Placental epithelial cell (primary cell): ENCODE measurements around a stretch of chr2.

DNA sequence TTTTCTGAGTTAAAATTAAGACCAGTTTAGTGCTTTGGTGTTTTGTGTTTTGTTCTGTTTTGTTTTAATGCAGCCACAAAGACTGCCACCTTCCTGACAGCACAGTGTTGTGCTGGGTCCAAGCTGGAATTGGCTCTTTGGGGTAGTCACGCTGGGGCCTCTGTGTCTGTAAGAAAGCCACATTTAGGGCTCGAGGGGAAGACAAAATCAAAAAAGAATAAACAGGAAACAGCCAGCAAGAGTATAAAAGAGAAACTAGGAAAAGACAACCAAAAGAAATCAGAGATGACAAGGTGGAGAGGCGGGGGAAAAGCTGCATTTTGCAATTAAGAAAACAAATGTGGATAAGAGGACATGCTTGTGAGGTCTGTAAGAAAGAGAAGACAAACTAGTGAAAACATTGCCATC is 396.4 kb downstream of the ARHGAP15 start:
- CAGE, long polyA plus RNA, result no peak

DNA sequence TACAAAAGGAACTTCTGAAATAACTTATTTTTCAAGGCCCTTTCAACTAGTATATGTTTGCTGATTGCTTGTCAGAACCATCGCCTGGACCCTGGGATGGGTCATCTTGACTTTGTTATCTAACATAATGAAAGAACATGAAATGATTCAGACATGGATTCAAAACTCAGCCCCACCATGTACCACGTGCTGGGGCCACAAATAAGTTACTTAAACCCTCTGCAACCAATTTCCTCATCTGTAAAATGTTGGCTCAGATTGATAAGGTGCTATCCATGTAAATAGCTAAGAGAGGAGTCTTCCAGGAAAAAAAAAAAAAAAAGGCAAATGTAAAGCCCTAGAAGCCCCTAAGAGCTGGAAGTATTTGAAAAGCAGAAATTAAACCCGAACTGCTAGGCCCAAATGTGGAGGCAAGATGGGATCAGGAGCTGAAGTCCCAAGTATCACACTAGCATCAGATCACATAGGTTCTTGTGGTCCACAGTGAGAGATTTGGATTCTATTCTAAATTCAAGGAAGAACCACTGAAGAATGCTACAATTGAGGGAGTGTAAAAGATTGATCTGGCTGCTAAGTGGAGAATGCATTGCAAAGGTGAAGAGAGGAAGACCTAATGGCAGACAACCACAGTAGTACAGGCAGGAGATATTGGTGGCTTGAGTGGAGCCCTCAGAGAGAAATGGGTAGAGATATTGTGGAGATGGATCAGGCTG is 574.6 kb downstream of the ARHGAP15 start:
- CAGE, long polyA plus RNA, result no peak

DNA sequence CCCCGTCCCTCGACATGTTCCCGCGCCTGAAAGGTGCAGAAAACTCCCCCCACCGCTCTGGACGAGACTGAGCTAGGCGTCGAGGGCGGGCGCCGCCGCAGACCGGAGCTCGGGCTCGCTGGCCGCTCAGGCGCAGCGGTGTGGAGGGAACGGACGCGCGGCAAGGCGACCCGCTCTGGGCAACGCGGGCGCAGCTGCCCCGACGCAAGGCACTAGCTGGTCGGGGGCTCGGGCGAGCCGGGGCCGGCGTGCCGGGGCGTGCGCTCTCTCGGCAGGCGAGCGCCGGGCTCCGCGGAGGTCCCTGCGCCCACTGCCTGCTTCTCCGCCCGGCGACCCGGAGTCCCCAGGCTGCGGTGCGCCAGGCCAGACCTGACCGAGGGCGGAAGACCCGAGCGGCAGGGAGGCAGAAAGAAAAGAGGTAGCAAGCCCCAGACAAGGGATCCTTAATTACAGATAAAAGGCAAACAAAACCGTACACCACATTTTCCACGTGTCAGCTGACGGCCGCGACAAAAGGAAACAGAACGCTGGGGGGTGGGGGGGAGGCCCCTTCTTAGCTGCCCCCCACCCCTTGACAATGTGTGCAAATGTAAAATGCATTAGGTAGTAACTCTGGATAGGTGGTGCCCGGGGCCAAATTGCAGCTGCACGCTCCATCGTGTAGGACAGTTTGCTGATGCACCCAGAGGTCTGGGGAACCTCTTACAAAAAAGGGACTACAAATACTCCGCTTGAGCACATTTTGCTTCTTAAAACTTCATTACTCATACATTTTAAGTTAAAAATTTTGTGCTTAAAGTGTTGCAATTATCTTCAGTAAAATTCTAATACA is 394.9 kb downstream of the GTDC1 start:
- CAGE, long polyA plus RNA, result no peak

GRCh38 chr2:144320379-144321219 is 11.7 kb downstream of the GTDC1 start:
- CAGE, long polyA plus RNA, result no peak

- CAGE, long polyA plus RNA, result no peak
These were observed 24.0 kb upstream of the GTDC1 start for GRCh38 chr2:144356143-144356843.

DNA sequence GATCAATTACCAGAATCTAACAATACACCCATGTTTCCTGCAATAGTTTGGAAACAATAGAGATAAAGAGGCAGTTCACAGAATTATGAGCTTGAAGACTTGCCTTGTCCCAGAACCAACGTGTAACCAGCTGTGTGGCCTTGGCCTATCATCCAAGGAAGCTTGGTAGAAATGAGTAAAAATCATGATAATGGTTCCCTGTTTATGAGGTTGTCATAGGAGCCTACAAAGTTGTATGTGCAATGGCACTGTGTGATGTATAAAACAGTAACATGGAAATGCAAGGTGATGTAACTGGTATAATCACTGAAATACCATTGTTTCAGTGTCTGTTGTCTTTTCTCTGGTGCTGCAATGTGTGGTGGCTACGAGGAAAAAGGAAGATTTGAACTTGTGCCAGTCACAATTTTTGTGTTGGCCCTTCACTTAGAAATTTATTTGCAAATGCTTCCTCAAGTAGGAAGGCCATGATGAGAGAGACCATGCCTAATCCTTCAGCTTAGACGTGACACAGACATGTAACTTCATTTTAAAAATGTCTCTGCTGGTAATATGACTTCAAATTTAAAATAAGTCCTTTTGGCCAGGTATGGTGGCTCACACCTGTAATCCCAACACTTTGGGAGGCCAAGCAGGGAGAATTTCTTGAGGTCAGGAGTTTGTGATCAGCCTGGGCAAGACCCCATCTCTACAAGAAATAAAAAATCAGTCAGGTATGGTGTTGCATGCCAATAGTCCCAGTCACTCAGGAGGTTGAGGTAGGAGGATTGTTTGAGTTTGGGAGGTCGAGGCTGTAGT is 85.0 kb downstream of the ZEB2 start:
- CAGE, long polyA plus RNA, result no peak

DNA sequence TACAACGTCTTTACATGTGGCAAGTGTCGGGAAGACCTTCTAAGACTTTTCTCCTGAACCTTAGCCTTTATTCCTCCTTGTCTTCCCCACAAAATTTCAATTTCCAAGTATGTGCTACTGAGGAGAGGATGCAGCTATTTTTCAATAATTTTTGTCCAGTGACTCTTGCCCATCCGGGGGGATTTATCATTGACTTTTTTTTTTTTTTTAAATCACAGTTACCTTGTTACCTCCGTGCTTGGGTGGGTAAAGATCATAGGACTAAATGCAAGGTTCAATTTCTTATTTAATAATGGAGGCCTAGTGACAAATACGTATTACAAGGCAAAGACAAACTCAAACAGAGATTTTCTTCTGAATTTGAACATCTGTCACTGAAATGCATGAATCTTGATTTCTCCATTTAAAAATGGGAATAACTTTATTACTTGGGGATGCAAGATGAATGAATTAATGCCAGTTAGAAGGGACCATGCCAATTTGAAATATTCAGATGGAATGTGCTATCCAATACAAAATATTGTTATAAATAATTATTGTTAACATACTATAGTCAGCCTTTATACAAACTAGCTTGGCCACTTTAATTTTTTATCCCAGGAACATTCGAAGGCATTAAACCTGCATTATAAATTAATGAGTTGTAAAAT is 84.1 kb downstream of the ZEB2 start:
- CAGE, long polyA plus RNA, result no peak

GRCh38 chr2:144474261-144474591 is 45.7 kb downstream of the ZEB2 start:
- CAGE, long polyA plus RNA, result no peak

- CAGE, long polyA plus RNA, result no peak
These were observed 35.2 kb downstream of the ZEB2 start for GRCh38 chr2:144484471-144485407.

DNA sequence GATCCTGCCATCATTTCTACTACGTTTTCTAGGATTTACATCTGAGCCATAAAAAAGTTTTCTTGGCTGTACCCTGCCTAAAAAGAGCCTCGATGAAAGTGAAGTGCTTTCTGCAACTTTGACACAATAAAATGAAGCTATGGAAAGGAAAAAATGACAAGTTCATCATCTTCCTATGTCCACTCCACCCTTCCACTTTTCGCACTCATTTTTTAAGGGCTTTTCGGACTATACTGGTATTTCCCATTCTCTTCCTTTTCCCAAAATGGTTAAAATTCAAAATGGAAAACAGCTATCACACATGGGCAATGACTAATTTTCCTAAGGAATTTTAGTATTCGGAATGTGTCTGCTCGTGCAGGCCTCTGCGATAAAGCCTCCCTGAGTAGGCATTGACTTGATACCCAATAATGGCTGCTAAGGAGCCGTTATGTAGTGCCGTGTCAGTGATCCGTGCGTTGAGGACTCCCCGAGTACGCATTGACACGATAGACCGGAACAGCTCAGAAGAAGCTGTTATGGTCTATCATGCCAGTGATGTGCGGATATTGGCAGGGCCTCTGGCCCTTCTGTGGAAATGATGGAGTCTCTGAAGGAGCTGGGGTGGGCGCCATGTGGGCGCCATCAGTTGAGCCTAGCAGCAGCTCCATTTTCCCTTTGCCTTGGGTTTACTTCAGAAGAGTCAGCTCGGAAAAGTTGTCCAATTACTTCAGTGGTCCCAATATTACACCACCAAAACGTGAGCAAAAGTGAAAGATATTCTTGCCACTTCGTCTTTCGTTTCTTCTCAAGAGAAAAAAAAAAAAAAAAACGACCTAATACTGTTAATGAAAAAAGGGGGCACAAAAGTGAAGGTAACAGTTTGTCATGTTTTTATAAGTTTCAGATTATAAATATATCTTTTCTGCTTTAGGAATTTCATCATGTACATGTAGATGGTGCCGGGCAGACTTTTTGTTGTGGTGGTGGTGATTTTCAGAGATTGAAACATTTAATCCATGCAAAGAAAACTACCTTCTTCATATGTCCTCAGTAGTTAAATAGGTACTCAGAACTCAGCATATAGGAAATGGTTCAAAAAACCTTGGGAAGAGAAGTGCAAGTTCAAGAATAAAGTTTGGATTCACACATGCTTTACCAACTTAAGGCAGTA is 29.0 kb downstream of the ZEB2 start:
- CAGE, long polyA plus RNA, result no peak

DNA sequence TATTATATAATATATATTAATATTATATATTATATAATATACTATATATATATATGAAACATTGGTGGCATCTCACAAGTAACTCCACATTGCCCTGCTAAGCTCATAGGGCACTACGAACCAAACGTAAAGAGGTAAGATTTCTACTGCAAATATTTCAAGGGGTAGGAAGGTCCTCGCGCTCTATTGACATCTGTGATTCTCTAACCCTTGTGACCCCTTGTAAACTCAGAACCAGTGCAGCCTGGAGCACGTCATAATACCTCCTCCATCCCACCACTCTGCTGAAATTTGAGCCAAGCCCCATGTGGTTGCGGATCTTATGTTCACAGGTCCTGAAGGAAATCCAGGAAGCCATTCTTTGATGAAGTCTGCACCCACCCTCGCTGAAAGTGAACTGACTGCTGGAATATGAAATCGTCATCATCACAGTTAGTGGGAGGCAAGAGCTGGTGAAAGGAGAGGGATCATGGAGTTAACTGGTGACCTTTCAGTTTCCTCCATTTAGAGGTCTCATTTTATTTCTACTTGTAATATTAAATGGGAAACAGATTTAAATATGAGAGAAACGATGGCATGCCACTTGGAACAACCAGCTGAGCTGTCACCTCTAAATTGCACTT is 21.7 kb downstream of the ZEB2 start:
- CAGE, long polyA plus RNA, result no peak

DNA sequence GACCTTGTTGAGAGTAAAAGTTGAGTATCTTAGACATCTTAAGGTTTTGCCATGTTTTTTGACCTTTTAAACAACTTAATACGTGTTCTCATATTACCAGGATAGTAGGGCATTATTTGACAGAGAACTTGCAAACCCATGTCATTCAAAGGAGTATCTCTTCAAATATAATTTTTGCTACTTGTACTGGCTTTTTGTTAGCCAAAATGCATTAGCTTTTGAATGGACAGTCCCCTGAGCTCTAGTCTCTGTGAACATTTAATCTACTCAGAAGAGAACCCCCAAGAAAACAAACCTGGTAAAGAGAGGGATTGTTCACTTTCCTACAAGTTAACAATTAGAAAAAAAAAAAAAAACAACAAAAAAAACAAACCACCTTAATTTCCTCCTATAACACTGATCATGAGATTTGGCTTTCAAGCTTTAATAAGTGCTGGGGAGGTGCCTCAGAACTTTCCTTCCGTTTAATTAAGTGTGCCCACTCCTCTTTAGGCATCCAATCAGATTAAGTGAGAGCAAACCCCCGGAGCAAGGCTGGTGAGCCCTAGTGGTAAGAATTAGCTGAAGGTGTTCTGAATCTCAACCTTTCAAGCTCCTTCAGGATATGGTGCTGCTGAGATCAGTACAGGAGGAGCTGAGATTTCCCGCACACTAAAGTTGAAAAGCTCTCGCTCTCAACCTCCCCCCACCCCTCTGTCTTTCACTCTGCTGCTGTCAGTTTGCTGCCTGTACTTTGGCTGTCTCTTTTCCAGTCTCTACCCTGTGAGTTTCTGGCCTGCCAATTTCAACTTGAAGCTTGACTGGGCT is 16.0 kb downstream of the ZEB2 start:
- CAGE, long polyA plus RNA, result no peak

DNA sequence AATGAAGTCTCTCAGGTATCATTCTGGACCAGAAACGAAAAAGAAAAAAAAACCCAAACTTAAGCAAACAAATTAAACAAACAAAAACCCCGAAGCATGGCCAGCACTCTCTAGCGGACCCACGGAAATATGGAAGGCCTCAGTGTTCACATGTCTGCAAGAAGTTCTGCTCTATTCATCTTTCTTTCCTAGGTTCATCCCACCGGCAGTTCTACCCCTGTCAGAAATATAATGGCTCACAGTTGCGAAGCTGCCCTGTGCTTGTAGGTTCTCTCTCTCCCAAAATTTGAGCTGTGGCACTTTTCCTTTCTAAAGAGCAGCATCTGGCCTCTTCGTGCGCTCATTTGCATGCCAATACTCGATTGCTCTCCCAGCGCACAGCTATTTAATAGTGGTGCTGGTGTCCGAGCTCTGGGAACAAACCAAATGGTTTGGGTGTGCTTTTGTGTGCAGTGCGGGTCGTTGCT is 129.0 kb upstream of the ZEB2 start:
- CAGE, long polyA plus RNA, result no peak

GRCh38 chr2:144660453-144661532 is 140.9 kb upstream of the ZEB2 start:
- CAGE, long polyA plus RNA, result no peak

- CAGE, long polyA plus RNA, result no peak
These were observed 383.1 kb upstream of the ZEB2 start for GRCh38 chr2:144902946-144903467.

- CAGE, long polyA plus RNA, result no peak
These were observed 546.1 kb upstream of the ZEB2 start for GRCh38 chr2:145065683-145066671.

DNA sequence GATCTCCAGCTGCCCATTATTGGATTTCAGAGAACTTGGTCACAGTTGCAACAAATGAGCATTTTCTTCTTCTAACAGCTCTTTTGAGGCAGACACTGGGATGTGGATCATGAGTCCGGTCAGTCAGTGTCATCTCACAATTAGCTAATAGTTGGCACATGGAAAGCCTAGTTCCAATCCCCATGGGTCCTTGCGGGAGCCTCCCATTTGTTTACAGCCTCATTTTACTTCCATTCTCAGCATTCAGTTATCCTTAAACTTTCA is 546.9 kb upstream of the ZEB2 start:
- CAGE, long polyA plus RNA, result no peak

DNA sequence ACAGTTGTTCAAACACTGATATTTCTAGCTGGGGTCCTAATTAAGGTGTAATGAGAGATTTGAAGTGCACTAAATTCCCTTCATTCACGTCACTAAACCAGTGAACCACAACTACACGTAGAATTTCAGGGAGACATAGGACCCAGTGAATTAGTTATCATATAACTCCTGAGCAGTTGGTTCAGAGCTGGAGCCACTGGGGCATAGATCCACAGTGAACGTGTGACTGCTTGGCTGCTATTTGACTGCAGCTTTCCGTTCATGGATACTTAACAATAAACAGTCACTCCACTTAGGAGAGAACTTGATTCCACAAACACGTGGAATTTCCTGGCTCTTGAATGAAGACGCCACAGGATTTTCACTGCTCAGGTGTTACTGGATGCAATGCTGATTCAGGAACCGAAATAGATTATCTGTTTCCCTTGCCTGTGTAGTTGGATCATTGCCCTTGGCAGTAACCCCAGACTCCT is 679.1 kb upstream of the ZEB2 start:
- CAGE, long polyA plus RNA, result no peak

- CAGE, long polyA plus RNA, result no peak
These were observed 230.6 kb upstream of the ACVR2A start for GRCh38 chr2:147614220-147614601.

DNA sequence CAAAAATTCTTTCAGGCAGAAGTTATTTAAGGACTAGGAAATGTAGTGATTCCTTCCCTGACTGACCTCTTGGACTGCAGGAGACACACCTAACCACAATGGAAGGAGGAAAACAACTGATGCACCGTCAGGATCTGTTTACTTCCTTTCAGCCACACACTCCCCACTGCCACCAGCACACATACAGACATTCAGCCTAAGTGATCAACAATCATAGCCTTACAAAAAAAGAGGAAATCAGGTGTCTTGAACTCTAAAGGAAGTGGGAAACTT is 213.6 kb upstream of the ACVR2A start:
- CAGE, long polyA plus RNA, result no peak